Measurements from ENCODE around the genes ENOSF1, SMCHD1 and MYOM1.

DNA sequence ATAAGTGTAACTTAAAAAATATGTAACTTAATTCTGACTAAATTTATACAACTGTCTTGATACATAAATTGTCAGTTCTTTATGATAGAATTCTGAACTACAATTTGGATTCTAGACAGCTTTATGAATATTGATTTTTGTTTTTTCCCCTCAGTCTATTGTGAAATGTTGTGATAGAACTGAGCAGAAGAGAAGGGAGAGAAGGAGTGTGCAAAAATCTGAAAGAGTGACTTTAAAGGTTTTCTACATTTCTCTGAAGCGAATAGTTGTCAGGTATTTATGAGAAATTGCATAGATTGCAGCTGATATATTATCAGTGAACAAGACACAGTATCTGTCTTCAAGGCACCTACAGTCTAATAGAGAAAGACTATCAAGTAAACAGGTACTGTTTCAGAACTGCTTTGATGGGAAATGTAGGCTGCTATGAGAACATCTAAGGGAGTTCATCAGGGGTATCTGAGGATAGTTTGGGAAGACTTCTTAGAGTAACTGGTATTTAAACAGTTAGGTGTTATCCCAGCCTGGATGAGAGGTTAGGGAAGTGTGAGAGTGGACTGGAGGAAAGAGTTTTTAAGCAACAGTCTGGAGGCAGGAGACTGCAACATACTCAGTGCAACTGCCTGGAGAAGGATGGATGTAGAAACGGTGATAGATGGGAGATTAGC is 24.0 kb downstream of the USP14 start:
- PRO-cap: no peak
- RRBS, 2 experiments: no CpG with 5 or more reads among the region's 2 CpGs

DNA sequence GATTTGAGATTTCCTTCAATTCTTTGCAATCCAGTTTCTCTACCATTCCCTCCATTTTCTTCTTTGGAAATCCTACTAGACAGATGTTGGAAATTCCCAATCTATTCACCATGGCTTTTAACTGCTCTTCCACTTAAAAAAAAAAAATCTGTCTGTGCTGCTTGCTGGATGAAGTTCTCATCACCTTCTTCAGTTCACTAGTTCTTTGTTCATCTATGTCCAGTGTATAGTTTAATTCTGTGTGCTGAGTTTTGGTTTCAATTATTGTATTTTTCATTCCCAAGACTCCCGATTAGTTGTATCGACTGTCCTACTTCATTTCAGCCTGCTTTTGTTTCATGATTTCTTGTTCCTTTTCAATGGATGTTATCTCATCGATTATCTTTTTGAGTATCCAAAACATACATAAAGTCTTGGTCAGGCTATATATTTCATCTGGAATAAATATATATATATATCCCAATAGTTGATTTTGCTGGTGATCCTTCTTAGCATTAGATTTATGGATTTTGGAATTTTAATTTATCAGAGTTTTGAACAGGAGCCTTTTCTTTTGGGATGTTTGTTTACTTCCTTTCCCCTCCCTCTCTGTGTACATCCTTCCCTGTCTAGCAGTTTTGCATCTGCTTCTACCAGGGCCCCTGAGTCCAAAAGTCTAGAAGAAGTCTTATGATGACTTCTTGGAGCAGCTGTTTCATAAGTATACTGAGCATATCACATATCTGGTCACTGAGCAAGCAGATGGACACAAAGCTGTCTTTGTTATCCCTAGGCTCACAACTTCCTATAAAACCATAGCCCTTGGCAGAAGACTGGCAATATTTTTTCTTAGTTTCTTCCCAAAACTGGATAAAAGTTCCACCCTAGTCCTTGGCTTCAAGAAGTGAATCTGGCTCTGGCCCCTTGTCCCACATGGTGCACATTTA is 22.9 kb downstream of the THOC1 start:
- PRO-cap: no peak
- RRBS, 2 experiments: no CpG with 5 or more reads among the region's 3 CpGs

GRCh38 chr18:501497-501813 is 954 bp upstream of the COLEC12 start:
- PRO-cap: no peak
- RRBS, 2 experiments: no CpG with 5 or more reads among the region's 8 CpGs

DNA sequence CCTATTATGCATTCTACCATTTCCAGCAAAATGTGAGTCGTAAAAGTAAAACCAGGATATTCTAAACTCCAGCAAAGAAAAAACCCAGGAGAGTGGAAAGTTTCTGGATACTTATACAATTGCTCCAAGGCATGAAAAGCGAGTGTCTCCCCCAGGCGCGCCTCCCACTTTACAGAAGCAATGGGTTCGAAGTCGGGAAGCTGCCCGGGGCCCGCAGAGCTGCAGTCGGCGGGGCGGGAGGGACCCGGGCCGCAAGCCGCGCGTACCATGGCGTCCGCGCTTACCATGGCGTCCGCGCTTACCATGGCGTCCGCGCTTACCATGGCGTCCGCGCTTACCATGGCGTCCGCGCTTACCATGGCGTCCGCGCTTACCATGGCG is 346 bp downstream of the ENOSF1 start:
- PRO-cap: bidirectional peak, plus-strand start at position 230 of the sequence, minus-strand start at position 171 of the sequence
- RRBS, 2 experiments: 2% methylated on average over 6 of the region's 35 CpGs

DNA sequence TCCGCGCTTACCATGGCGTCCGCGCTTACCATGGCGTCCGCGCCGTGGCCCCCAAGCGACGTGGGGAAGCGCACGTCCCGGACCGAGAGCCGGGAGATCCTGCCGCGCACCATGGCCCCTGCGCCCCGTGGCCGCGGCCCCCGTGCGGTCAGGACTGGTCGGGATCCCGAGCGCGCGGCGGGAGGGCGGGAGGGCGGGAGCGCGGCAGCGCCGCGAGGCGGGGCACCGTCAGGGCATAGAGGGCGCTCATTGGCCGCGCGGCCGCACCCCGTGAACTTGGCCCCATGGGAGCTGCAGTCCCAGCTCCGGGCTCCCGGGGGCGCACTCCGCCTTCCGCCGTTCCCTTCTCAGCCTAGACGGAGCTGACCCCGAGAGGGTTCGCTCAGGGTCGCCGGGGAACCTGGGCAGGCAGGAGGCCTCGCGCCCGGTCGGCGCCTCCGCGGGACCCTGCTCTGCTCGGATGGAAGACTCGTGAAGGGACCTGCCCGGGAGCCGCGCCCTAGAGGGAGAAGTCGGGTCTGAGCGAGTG is at the start of gene ENOSF1:
Gene ENOSF1, minus strand, starts transcription at position 156 of the 529 bp plus-strand sequence.
- PRO-cap: bidirectional peak, plus-strand start at position 385 of the sequence, minus-strand start at position 156 of the sequence
- RRBS, 2 experiments: 38 to 56% methylated on average over 21 of the region's 70 CpGs

DNA sequence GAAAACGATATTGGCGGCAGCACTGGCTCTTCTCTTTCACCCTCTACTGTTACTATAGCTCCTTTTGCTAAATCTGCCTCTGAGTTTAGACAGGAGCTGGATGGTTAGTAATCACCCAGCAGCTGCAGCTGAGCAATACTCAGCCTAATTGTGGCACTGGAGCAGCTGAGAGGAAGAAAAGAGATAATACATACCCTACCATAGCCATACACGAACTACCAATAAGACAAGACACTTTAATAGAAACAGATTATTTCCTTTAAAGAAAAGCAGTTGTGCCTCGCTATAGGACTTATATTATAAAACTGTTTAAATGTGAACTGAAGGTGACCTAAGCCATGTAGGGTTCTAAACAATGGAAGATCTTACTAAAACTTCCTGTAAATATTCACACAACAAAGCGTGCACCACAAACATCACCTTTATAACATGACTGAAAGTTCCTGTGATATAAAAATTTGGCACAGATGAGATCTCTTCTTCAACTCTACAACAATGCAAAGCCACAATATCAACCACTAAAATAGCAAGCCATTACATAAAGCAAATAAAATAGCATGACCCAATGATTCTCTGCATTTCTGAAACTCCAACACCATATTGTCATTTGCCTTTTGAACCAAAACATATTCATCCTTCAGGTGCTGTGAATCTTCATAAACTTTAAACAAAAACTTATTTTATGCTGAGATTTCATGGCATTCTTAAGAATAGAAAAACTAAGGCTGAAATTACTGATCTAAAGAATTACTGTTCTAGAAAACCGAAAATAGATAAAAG is 3.6 kb downstream of the YES1 start:
- PRO-cap: no peak
- RRBS, 2 experiments: no CpG with 5 or more reads among the region's 6 CpGs

DNA sequence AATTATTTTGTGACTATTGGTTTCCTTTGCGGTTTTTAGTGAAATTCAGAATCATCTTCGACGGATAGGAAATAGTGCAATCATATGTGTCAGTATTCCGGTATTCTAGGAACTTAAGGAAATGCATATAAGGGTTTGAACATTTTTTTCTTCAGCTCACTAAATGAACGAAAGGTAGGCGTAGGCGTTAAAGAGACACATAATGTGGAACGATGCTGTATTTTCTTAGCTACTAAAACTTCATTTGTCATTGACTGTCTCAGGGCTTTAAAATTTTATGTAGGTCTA is 1.3 kb upstream of the YES1 start:
- PRO-cap: no peak
- RRBS, 2 experiments: no CpG with 5 or more reads among the region's 8 CpGs

GRCh38 chr18:1392106-1392474 is 487.4 kb downstream of the ADCYAP1 start:
- PRO-cap: no peak
- RRBS, 2 experiments: no CpG with 5 or more reads among the region's 2 CpGs

DNA sequence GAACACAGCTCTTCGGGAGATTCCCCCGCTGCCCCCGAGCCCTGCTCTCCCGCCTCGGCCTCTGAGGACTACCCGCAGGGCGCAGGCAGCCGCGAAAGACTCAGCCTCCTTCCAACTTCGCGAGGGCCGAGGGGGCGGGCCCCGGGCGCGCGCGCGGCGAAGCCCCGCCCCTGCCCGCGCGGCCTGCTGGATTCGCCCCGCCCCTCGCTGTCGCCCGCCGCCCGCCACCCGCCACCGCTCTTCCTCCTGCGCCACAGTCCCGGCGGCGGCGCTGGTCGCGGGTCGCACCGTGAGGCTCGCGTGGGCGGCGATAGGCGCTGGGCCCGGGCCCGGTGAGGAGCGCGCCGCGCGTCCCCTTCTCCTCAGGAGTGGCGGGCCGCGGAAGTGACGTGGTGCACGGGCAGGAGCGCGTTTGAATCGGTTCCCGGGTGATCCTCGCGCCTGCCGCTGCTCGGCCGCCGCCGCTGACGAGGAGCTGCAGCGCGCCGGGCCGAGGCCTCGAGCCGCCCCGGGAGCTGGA is at the start of gene SMCHD1:
Gene SMCHD1, plus strand, starts transcription at position 254 of the 520 bp plus-strand sequence.
- PRO-cap: bidirectional peak, plus-strand start at position 254 of the sequence, minus-strand start at position 63 of the sequence; bidirectional peak, plus-strand start at position 365 of the sequence, minus-strand start at position 414 of the sequence
- RRBS, 2 experiments: 1 to 2% methylated on average over 31 to 37 of the region's 78 CpGs

- PRO-cap: no peak
- RRBS, 2 experiments: no CpG with 5 or more reads among the region's 3 CpGs
Observed at GRCh38 chr18:2786716-2787297, 60.0 kb upstream of the EMILIN2 start.

DNA sequence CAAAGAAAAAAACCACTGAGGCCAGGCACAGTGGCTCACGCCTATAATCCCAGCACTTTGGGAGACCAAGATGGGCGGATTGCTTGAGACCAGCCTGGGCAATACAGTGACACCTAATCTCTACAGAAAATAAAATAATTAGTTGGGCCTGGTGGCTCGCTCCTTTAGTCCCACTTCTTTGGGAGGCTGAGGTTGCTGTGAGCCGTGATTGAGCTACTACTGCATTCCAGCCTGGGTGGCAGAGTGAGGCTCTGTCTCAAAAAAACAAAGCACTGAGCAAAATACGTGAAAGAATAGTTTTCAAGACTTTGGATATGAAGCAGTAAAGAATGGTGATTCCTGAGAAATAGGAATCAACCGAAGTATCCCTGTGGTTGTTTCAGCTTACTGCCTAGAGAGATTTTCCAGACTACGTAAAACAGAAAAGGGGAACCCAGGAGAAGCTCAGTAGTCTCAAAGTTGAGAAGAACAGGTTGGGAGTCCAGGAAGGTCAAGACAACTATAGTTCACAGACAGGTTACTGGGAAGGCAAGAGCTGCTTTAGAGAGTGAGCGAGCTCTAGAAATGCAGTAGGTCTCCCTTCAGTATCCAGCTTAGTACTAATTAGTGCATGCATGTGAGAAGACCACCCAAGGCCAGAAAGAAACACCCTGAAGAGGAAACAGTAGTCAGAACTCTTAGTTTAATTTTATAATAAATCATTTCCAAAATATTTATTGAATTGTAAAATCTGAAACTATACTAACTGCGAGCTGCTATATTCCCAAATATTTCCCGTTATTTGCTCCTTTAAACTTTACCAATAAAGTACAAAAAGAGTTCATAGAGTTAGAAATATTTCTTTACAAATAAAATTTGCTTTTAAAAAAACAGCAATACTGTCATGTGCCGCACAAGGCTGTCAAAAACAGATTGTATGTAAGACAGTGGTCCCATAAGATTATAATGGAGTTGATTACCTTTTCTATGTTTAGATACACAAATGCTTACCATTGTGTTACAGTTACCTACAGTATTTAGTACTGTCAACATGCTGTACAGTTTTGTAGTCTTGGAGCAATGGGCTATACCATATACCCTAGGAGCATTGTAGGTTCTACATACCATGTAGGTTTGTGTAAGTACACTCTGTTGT is 55.1 kb upstream of the EMILIN2 start:
- PRO-cap: no peak
- RRBS, 2 experiments: no CpG with 5 or more reads among the region's 11 CpGs

GRCh38 chr18:2870270-2871063 is 23.7 kb downstream of the EMILIN2 start:
- PRO-cap: no peak
- RRBS, 2 experiments: no CpG with 5 or more reads among the region's 9 CpGs

DNA sequence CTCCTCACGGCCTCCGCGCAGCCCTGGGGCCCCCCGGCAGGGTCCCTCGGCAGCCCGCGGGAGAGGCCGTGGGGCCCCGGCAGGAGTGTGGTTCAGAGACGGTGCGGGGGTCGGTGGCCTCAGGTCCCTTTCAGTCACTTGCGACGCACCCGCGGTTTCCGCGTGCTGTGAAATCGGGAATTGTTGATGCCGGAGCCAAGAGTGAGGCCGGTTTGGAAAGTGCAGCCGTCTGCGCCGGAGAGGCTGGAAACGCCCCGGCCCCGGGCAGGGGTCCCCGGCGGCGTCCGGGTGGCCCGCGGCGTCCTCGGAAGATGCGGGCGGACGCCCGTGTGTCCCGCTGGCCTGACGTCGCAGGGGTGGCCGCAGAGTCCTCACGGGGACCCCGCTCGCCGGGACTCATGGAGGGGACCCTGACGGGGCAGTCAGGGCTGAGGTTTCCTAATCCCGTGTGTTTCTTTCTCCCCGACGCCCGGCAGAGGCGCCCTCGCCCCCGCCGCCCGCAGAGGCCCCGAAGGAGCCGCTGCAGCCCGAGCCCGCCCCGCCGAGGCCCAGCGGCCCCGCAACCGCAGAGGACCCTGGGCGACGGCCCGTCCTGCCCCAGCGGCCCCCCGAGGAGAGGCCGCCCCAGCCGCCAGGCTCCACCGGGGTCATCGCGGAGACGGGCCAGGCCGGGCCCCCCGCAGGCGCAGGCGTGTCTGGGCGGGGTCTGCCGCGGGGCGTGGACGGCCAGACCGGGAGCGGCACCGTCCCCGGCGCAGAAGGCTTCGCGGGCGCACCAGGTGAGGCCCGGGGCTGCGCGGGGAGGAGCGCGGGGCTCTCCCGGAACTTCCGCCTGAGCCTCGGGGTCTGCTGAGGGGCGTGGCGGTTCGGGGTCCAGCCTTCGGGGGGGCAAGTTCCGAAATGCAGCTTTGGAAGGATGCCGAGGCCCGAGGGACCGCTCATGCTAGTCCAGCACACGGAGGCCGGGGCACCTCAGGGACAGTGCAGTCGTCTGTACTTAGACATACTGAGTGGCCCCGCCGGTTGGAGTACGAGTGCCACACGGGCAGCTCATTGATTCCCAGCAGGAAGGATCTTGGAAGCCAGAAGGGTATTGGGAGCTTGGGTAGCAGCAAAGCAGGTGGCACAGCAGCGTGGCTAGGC is 59.9 kb downstream of the EMILIN2 start:
- PRO-cap: no peak
- RRBS, 2 experiments: 19 to 96% methylated on average over 32 of the region's 118 CpGs

GRCh38 chr18:3061164-3061517 is 48.2 kb upstream of the LPIN2 start:
- PRO-cap: no peak
- RRBS, 2 experiments: no CpG with 5 or more reads among the region's 7 CpGs

DNA sequence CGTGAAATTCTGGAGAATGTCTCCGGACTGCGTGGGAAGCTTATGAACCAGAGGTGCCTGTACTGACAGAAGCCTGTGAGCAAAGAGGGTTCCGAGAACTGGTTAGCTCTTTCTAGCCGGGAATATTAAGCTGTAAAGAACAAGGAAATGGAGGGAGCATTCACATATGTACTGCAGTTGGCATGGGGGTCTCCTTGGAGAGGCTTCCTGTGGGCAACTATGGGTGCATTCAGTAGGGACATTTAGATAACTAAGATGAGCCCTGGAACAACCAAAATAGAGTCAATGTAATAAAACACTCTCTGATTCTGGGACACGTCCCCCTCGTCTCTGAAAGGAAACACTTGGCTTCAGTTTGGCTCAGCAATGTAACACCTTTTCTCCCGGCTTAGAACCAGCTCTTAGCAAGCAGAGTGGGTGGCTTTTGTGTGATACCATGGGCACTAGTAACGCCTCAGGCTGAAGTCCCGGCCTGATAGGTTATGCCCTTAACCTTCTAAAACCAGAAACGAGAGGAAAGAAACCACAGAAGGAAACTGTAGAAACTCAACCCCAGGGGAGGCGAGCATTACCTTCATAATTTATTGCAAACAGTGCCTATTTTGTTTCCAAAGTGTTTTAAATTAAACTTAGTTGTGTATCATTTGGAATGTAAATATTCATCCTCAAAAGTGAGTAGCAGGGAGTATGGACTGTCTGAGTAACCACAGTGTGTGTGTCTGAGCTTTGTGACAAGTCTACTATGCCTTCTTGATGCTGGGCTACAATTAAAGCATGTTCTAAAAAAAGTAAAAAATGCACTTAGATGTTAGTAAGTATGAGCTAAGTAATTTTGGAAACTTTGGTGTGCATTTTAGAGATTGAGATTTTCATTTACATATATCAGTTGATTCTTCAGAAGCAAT is 48.9 kb upstream of the LPIN2 start:
- PRO-cap: no peak
- RRBS, 2 experiments: 89 to 93% methylated on average over 5 to 7 of the region's 12 CpGs

DNA sequence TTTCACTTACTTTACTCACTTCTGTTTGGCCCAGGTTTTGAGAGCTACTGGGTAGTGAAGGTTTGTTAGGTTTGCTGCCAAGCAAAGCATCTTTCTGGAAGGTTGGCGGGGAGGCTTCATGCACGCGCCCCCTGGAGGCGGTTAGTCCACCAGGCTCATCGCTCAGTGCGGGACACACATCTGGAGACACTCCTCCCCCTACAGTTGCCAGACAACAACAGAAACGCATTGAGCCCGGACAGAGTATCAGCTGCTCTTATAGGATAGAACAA is 90.5 kb downstream of the MYOM1 start:
- PRO-cap: no peak
- RRBS, 2 experiments: no CpG with 5 or more reads among the region's 8 CpGs

- PRO-cap: no peak
- RRBS, 2 experiments: no CpG with 5 or more reads among the region's 2 CpGs
Observed at GRCh38 chr18:3170386-3170749, 49.4 kb downstream of the MYOM1 start.

DNA sequence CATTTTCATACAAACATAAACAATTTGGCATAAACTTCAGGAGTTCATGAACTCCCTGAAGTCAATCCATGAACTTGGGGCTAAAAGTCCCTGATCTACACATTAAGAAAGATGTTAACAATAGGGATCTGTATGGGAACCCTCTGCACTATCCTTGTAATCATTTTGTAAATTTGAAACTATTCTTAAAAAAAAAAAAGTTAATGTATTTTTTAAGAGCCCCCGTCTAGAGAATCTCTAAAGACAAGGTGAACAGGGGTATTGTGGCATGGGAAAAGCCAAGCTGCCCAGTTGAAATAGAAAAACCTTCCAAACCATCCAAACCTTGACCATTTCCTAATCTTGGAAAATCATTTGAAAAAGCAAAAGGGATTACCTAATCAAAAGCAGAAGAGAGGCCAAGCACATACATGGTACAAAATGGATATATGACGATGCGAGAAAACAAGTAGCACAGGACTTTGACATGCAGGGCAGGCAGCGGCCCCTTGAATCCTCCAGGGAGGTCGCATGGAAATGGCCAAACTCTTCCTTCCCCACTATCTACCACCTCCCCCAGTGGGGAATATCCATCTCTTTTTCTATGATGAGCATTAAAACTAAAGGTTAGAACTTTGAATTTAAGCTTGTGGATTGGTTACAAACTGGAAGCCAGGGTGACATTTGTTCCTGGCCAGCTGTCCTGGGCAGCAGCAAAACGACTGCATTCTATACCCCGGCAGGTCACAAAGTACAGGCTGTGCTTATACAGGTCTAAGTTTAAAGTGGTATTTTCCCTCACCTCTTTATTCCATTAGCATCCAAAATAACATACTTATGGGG is 24.8 kb downstream of the MYOM1 start:
- PRO-cap: no peak
- RRBS, 2 experiments: no CpG with 5 or more reads among the region's 7 CpGs

- PRO-cap: no peak
- RRBS, 2 experiments: no CpG with 5 or more reads among the region's 3 CpGs
Observed at GRCh38 chr18:3213475-3213972, 6.2 kb downstream of the MYOM1 start.

DNA sequence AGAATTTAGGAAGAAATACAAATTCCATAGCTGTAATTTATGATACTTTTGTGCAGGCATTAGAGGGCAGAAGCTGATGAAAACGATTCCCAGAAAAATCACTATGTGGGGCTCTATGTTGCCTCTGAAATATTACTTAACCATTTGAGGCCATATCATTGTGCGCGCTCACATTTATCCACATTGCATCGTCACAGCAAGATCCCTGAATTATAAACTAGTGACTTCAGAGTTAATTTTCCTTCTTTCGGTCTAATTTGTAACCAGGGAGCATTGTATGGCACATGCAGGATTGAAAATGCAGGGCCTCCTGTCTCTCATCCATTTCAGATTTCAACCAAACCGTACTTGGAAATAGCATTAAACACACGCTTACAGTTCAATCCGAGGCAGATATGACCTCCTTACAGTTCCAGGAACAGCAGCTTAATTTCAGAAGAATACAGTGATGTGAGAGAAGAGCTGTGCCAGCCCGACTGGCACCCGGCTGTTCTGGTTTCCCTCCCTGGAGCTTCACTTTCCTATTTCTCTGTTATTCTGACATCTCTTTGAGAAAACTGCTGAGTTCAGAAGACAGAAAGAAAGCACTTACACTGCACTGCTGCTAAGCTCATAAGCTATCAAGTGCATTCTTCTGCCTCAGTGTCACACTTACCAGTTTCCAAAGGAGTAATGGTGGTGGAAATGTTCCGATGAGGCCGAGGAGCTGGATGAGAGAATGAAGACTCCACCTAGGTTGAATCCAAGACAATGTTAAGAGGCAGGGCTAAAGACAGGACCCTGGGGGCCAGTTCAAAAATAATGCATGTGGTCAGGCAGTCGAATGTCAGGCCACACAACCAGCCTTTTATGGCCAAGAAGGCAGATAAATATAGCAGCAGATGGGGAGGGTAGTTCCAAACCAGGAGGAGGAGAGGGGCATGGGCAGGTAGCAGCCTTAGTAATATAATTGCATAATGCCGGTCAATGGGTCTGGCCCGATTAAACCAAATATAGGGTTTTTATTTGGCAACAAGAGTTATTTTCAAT is at the start of gene MYOM1:
Gene MYOM1, minus strand, starts transcription at position 821 of the 1,029 bp plus-strand sequence.
- PRO-cap: no peak
- RRBS, 2 experiments: no CpG with 5 or more reads among the region's 15 CpGs